LHCN-M2 (cell line): ENCODE measurements around a stretch of chr3.

DNA sequence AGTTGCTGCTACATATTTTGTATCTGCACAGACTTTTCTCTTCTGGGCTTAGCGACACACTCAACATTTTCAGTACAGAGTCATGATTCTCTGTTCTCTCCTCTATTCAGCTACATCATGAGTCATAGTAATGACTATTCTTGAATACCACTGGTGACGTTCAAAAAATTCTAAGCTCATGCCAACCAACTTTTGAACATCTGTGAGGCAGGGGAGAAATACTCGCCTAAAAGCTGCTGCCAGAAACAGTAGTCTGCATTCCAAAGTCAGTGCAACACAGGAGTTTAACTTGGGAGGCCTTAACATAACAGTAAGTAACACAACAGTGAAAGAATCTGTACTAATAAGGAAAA lies 149.4 kb downstream of the MAGI1 start:
- RAMPAGE, long total RNA, result no peak

DNA sequence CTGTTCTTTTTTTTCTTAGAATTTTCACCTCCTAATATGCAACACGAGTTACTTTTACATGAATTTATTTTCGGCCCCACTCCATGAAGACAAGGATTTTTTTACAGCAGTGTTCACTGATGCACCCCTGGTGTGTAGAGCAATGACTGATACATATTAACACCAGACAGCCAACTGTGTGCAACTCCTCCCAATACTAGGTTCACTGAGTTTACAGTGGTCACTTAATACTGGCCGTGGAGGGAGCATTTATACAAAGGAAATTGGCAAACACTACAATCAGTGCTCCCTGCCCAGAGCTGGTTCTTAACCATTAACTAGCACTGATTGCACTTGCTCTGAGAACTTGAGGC lies 110.7 kb downstream of the MAGI1 start:
- RAMPAGE, long total RNA, result no peak

- RAMPAGE, long total RNA, result no peak
Observed at GRCh38 chr3:66428670-66429250, 72.1 kb downstream of the LRIG1 start.

DNA sequence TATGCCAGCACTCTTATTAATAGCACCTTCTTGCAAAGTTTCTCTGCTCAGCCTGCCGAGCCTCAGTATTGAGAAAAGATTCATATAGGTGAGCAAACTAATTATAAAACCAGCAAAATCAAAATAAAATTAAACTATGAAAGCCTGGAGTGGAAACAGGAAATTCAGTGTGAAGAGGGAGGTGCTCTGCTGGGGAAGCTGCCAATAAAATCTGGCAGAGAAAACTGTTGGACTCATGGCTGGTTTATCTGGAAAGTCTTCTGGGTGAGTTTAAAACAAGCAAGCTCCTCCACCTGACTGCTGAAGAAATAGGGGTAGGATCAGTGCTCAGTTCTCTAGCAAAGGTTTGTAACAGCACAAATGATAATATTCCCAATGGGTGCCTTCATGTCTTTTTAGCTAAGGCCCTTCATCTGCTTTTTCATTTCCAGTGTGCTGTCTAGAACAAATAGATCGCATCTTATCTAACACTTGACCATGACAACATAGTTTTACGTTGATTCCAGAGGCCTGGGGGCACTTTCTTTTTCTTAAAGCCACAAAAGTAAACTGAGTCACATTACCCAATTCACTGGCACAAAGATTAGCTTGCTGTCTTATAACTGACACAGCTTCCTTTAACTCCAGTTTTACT lies 50.1 kb downstream of the LRIG1 start:
- RAMPAGE, long total RNA, result no peak

GRCh38 chr3:66456948-66457561 lies 43.8 kb downstream of the LRIG1 start:
- RAMPAGE, long total RNA, result no peak

- RAMPAGE, long total RNA, result no peak
Observed at GRCh38 chr3:66481810-66482631, 18.8 kb downstream of the LRIG1 start.

GRCh38 chr3:66495100-66496221 lies 5.4 kb downstream of the LRIG1 start:
- RAMPAGE, long total RNA, result no peak

GRCh38 chr3:66497274-66497604 lies 3.6 kb downstream of the LRIG1 start:
- RAMPAGE, long total RNA, result no peak

DNA sequence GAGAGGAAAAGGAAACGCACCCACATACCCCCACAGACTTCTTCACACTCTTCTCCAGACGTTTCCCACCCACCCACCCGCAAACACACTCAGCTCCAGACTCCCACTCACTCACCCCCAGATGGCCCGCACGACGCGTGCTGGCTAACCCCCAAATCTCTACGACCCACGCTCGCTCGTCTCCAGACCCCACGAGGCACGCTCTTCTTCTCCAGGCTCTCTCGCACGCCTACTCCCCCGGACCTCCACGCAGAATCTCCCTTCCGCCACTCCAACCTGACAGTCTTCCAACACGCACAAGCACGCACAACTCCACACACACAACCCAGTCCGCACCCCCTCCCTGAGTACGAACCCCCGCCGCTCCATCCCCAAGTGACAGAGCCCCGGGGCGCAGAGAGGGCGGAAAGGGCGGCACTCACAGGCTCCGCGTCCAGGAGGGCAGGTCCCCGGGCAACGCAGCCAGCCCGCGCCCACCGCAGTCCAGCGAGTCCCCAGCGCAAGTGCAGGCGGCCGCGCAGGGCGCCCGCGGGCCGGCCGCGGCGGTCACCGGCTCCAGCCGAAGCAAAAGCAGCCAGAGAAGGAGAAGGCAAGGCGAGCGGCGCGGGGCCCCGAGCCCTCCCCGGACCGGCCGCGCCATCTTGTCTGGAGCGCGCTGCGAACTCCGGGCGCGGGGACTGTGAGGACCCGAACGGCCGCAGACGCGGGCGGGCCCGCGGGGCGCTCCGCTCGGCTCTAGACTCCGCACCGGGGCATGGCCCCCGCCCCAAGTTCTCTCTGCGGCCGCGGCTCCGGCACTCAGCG lies 852 bp downstream of the LRIG1 start:
- RAMPAGE, long total RNA, result no peak

DNA sequence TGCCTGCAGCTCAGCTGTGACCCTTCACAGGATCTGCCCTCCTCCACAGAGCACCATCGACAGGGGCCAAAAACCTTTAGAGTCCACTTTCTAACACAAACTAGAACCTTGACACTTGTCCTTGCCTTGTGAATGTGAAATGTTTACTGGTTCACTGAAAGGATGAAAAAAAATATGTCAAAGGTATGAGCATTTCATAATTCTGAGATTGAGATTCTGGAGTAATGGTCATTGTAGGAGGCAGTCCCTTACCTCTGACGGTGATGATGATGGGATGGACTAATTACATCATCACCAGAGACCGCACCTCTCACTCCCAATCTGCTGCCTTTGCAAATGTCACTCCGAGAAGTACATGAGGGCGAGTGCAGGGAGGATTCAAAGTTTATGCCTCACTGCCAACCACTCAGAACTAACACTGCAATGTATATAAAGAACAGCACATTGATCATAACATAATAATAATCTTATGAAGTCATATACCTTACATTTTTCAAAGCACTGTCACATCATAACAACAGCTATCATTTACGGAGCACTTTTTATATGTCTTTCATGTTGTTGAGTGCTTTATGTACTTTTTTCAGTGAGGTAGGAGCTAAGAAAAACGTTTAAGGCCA lies 4.6 kb upstream of the LRIG1 start:
- RAMPAGE, long total RNA, result no peak

DNA sequence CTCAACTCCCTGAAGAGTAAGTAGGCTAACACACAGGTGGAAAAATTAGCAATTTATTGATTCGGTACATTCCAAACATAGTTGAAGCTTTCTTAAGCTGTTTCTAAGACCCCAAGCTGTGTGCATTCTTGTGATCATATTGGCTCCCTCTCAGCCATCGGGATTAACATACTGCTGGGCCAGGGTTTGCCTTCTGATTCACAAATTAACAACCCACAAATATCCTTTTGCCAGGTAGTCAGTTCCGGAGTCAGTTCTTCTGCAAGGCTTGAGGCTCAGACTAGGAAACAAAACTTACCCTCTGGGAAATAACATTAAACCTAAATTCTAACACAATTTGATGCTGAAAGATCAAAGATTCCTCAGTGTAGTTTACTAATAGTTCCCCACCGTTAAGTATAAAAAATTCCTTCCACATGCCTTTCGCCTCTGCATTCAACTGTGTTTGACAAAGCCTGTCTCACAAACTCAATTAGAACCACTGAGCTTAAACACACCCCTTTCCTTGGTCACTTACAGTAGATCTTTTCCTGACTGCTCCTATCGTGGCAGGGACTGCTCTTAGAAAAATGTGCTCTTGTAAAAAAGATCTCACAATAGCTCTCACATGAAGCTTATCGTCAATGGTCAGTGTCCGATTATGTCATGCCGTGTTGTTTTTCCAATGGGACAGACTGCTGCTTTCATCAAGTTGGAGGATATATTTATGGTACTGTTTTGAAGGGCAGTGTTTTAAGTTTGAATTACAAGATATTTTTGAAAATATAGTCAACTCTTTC lies 9.0 kb upstream of the KBTBD8 start:
- RAMPAGE, long total RNA, result no peak

DNA sequence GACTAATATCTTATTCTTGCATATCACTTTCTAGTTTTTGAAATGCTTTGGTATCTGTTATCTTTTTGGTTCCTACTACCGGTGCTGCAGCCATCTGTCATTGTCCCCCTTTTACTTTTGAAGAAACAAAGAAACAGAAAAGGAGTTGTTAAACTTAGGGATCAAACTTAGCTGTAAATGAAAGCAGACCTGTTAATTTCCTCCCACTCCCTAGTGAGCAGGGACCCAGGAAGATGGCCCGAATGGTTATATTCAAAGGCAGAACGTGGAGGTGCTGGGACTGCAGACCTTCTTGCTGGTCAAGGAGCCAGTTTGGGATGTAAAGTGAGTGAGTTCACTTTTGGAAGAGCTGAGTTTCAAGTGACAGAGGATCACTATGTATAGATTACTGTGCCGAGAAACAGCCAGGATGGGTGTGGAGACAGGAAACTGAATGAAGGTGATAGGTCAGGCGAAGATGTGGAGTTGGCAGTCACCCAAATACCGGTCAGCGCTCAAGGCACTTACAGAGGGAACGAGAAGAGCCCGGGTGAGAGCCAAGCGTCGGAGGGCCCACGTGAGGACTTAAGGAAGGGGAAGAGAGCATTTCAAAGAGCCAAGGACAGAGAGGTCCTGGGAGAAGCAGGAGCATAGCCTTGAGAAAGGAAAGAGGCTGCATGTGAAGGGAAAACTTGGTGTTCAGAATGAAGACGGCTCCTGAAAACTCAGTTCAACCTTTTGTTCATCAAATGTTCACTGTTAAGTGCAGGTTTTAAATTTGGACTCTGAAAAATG lies 20.2 kb downstream of the KBTBD8 start:
- RAMPAGE, long total RNA, result no peak

GRCh38 chr3:67489600-67489896 lies 164.9 kb downstream of the SUCLG2 start:
- RAMPAGE, long total RNA, result no peak

DNA sequence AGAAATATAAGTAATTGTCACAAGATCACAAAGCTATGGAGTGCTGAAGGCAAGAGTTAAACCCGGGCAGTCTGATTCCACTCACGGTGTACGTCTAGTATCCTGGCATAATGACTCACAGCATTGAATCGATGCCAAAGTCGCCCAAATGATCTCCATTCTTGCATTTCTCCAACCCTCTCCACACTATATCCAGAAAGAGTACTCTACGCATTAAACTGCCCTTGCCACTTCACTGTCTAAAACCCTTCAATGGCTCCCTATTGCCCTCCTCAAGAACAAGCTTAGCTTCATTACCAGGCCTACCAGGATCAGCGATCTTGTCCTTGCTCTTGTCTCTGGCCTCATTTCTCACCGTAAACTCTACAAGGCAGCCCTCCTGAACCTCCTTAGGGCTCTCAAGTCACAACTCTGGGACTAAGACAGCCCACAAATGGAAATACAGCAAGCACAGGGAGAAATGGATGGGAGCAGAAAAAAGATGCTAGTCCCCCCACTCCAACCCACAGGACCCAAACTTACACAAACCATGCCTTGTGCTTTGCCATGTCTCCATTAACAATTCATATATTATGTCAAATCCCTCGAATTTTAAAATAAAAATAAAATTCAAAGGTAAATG lies 7.6 kb downstream of the SUCLG2 start:
- RAMPAGE, long total RNA, result no peak

- RAMPAGE, long total RNA, result no peak
Observed at GRCh38 chr3:67650093-67650443, 4.3 kb downstream of the SUCLG2 start.

- RAMPAGE, long total RNA, result no peak
Observed at GRCh38 chr3:67653910-67654495, 409 bp downstream of the SUCLG2 start.

DNA sequence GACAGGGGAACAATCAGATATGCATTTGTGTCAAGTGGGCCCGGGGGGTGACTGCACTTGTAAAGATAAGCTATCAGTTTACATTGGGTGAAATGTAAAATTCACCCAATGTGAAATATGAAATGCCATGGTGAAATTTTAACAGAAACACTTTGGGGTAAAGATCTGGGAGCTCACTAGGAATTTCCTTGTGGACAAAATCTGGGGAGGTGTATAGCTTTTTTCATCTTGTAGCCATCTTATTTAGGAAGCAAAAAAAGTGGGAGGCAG lies 59.9 kb upstream of the SUCLG2 start:
- RAMPAGE, long total RNA, result no peak

GRCh38 chr3:69058504-69058937 lies 6.4 kb upstream of the TMF1 start:
- RAMPAGE, long total RNA, result no peak

GRCh38 chr3:69095657-69096115 lies 10.9 kb downstream of the ARL6IP5 start:
- RAMPAGE, long total RNA, result no peak

DNA sequence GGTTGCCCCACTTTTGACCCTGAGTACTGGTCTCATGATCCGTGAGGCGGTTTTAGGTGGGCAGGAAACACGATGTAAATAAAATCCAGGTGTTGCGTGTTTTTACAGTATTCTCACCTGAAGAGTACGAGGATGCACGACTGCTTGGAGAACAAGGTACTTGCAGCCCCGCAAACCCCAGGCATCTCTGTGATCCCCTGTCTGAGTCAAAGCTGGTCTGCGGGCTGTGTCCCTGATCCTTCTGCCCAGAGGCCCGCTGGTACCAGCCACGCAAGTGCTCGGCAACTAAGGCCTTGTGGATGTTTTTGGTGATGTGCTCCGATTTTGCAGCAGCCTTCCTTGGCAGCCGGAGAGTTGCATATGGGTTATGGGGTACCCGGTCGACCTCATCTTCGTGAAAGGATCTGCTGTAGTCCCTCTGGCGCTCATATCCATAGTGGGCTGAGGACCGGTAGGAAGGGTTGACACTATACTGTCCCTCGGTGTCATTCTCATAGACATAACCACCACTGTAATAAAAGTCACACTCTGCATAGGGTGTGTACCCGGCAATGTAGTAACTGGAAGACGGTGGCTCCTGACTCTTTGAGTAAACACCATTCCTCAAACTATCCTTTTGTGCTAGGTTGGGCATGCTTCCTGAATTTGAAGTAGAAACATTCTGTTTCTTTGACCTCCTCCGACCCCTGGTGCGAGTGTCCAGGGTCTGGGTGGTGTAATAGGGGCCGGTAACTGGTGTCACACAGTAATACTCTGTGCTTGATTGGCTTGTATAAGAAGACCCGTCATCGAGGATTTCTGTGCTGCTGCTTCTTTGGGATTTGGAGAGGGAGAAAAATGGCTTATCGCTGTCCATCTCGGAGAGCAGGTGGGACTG lies 58.6 kb upstream of the LMOD3 start:
- RAMPAGE, long total RNA, result no peak